A673 (cell line): ENCODE results near the gene ENTPD3.

GRCh38 chr3:38140470-38141006, 2.1 kb downstream of the MYD88 start:
- PRO-cap = no peak

- PRO-cap = no peak
Measured at GRCh38 chr3:38347129-38347397, 478 bp downstream of the XYLB start.

- PRO-cap = no peak
Measured at GRCh38 chr3:38483457-38483898, 12.7 kb upstream of the EXOG start.

- PRO-cap = no peak
Measured at GRCh38 chr3:38539678-38540262, 43.6 kb downstream of the EXOG start.

DNA sequence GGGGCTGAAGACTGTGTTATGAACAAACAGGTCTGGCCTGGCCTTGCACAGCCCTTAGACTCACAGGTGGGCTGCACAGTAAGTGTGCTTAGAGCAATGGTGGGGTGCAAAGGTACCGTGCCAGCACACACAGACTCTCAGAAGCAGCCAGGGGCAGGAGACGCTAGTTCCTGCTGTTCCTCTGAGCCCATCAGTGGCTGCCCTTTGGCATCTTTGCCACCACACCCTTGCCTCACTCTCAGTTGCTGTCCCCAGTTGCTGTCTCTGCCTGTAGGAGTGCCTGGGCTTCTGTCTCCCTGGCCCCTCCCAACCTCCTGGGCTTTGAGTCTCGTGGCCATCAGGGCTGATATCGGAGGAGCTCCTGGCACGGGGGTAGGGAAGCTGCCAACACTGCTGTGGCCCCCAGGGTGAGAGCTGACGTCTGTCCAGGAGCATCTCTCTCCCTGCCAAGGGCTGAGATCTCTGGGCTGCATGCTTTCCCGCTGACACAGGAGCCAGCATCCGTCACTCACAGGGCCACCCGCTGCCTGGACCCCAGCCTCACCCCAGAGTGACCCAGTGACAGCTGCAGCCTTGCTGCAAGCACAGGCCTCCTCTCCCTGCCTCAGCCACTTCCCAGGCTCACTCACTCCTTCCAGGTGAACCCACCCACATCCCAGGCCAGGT, 47.4 kb downstream of the EXOG start:
- PRO-cap = no peak

GRCh38 chr3:39095175-39096174, 12.0 kb downstream of the GORASP1 start:
- PRO-cap = no peak

DNA sequence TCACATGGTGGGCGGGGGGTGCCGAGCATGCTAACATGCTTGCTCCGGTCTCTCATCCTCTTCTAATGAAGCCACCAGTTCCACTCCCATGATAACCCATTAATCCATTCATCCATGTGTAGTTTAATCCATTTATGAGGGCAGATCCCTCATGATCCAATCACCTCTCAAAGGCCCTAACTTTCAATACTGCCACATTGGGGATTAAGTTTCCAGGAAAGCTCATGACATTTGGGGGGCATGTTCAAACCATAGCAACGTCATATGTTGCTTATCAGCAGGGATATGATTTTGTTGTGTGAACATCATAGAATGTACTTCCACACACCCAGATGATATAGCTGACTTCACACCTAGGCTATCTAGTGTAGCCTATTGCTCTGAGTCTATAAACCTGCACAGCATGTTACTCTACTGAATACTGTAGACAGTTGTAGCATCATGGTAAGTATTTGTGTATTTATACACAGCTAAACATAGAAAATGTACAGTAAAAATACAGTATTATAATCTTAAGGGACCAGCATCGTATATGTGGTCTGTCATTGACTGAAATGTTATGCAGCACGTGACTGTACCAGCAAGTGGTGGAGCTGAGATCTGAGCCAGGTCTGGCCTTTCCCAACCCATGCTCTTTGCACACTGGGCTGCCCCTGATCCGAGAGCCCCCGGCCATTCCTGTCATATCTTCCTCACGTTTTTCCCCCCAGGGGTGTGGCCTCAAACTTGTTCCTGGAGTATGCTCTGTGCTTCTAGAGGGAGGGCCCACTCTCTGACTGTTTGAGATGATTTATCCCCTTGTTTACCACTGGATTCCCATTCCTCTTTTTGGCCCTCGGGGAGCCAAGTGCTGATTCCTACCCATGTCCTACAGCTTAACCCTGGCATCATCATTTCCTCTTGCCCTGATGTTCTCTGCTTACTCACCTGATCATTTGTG, 21.4 kb downstream of the CSRNP1 start:
- PRO-cap = no peak

GRCh38 chr3:39757265-39757803, 52.1 kb upstream of the MYRIP start:
- PRO-cap = no peak

DNA sequence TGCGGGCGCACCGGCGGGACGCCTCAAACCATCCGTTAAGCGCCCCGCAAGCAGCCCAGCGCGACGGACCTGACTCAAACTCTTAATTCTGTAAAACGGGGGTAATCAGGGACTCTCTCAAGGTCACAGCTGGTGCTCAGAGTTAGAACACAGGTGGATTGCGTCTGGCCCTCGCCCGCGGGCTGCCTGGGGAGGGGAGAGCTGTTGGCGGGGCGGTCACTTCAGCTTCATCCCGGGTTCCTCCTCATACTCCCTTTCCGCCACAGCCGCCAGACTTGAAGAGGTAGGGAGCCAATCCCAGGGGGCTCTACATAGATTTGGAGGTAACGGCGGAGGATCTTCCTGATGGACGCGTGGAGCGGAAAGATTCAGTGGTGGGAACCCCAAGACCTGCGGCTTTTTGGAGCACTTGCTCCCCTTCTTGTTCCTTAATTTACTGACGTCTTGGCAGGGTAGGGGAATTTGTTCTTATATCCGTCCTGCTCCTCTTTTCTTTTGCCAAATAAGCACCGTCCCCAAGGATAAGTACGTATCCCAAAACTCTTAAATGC, 930 bp downstream of the MYRIP start:
- PRO-cap = no peak

GRCh38 chr3:40386775-40387494, at the start of gene ENTPD3:
TSS of gene ENTPD3 (plus strand) at chr3:40387184.
- PRO-cap = no peak

GRCh38 chr3:40444137-40444503, 13.0 kb upstream of the RPL14 start:
- PRO-cap = no peak

- PRO-cap = no peak
Measured at GRCh38 chr3:40464880-40465618, 7.9 kb downstream of the RPL14 start.

DNA sequence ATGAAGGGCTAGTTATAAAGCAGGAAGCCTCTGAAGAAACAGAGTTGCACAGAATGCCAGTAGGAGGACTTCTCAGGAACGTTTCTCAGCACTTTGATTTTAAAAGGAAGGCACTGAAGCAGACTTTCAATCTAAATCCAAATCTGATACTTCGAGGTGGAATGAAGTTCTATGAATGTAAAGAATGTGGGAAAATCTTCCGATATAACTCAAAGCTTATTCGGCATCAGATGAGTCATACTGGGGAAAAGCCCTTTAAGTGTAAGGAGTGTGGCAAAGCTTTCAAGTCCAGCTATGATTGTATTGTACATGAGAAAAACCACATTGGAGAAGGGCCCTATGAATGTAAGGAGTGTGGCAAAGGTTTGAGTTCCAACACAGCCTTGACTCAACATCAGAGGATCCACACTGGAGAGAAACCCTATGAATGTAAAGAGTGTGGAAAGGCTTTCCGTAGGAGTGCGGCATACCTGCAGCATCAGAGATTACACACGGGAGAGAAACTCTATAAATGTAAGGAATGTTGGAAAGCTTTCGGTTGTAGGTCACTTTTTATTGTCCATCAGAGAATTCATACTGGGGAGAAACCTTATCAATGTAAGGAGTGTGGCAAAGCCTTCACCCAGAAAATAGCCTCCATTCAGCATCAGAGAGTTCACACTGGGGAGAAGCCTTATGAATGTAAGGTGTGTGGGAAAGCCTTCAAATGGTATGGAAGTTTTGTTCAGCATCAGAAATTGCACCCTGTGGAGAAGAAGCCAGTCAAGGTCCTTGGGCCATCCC, 7.5 kb downstream of the ZNF621 start:
- PRO-cap = no peak

DNA sequence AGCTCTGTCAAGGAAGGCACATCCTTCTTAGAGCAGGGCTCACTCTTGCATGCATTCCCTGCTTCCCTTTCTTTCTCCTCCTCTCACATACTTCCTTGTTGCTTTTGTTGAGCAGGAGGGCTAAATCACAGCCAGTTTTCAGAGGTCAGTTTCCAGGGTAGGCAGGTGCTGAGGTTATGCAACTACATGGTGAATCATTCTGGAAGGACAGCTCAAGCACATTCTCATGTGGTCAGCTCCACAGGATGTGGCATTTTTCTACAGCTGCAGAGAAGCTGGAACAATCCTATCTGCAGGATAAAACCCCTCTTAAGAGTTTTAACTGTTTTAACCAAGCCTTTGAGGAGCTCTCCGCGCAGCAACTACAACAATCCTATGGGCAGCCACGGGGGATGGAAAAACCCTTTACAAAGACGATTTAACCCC, 275.7 kb downstream of the ZNF621 start:
- PRO-cap = no peak

- PRO-cap = no peak
Measured at GRCh38 chr3:40907705-40909029, 291.1 kb upstream of the CTNNB1 start.

GRCh38 chr3:41242617-41243152, 43.4 kb downstream of the CTNNB1 start:
- PRO-cap = no peak

- PRO-cap = unidirectional peak, minus-strand start at chr3:41681592
Measured at GRCh38 chr3:41681271-41682034, 280.4 kb downstream of the ULK4 start.

- PRO-cap = no peak
Measured at GRCh38 chr3:42024646-42025410, 62.9 kb upstream of the ULK4 start.

GRCh38 chr3:42031680-42032538, 59.2 kb upstream of the TRAK1 start:
- PRO-cap = no peak

GRCh38 chr3:42102488-42102978, 11.4 kb downstream of the TRAK1 start:
- PRO-cap = no peak